Bronchial epithelial cell (primary cell): ENCODE measurements around a stretch of chr3.

- RRBS, 2 experiments = no CpG with 5 or more reads among the region's 3 CpGs
Measured at GRCh38 chr3:151832452-151832767, 18.5 kb downstream of the AADAC start.

GRCh38 chr3:151839054-151839253, 25.0 kb downstream of the AADAC start:
- RRBS, 2 experiments = no CpG with 5 or more reads among the region's 6 CpGs

DNA sequence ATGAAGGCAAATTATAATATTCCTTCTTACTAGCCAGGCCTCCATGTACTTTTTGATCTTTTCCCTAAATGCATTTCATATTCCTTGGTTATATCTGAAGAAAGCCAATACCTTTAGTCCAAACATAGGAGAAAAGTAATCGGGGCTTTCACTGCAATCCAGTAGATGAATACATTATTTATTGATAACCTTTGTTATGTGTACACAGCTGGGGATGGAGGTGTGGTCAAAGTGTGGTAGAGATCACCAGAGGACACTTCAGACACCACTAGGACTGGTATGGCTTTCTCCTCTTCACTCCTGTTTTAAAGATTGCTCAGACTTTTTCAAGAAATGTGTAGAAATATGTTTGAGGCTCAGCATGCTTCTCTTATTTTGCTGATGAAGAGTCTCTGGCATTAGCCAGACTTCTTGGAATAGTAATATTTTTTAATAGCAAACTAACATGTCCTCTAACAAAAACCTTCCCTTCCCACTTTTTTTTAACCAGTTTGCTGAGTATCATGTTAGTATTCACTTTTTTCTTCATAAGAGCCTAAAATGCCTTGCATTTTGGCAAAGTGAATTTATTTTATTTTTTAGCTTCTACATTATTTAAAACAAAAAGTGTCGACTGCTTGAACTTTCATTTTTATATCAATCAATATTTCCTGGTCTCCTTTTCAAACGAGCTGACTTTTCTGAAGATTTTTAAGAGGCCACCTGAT, 65.6 kb upstream of the MBNL1 start:
- RRBS, 2 experiments = no CpG with 5 or more reads among the region's 3 CpGs

DNA sequence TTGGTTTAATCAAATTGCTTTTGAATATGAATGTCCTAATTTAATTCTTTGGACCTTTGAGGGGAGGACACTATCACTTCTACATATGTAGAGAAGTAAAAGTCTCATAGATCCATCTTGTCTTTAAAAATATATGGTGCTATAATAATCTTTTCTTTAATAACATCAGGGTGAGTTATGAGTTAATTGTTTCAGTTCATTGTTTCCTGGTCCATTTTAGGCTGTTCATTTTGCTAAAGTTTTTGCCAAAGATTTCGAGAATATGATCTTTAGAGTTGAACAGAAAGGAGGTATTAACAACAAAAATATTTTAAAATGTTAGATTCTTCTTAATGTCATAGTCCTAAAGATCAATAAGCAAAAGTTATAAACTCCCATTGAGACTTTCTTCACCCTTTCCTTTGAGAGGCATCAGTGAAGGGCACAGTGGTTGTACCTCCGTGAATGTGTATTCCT, 32.6 kb downstream of the MBNL1 start:
- RRBS, 2 experiments = no CpG with 5 or more reads among the region's 2 CpGs

- RRBS, 2 experiments = no CpG with 5 or more reads among the region's 4 CpGs
Measured at GRCh38 chr3:152382332-152382712, 113.6 kb downstream of the MBNL1 start.

DNA sequence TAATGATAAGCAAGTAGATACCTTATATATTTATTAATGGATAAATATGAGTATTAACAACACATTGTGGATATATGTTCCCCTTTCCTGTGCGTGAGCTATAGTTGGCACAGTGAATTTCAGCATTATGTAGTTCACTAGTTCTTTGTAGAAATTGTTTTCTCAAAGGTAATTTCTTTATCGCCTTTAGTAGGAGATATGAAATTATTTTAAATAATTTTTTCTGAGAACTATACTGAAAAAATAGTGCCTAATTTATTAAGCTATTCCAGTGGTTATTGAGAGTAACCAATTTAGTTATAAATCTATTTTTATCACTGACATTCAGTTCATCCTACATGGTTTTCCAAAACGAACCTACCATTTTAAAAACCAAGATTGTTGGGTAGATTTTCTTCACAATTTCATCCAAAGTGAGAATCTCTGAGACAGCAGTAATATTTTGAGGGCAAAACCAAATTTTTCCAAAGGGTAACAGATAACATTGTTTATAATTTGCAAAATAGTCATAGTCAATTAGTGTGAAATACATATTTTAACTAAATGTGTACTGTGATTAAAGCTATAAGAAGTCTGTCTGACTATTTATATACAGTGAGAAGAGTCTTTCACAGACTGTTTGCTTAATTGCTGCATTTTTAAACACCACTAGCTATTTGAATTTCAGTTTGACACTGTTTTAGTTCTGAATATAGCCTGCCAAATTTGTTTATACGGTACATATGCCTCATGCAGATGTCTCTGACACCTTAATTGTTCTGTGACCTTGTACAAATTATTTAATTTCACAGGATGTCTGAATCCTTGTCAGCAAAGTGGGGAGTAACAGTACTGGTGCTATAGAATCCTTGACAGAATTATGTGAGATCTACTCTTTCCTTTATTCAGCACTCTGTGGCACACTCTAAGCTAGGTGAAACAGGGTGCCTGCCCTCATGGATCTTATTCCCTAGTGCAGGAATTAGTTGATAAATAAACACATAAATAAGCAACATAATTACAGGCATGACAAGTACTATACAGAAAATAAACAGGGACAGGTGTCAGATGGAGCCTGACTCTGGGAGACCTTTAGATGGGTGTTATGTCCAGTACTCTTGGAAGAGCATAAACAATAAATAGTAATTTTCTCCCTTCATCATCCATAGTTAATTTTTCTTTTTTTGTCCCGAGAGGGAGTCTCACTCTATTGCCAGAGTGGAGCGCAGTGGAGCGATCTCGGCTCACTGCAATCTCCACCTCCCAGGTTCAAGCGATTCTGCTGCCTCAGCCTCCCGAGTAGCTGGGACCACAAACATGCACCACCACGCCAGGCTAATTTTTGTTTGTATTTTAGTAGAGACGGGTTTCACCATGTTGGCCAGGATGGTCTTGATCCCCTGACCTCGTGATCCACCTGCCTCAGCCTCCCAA, 125.5 kb downstream of the MBNL1 start:
- RRBS, 2 experiments = no CpG with 5 or more reads among the region's 13 CpGs

GRCh38 chr3:152425618-152426300, 157.0 kb downstream of the MBNL1 start:
- RRBS, 2 experiments = no CpG with 5 or more reads among the region's 3 CpGs

GRCh38 chr3:152464679-152465426, 196.1 kb downstream of the MBNL1 start:
- RRBS, 2 experiments = no CpG with 5 or more reads among the region's 5 CpGs

GRCh38 chr3:152471889-152472542, 203.3 kb downstream of the MBNL1 start:
- RRBS, 2 experiments = no CpG with 5 or more reads among the region's 14 CpGs

DNA sequence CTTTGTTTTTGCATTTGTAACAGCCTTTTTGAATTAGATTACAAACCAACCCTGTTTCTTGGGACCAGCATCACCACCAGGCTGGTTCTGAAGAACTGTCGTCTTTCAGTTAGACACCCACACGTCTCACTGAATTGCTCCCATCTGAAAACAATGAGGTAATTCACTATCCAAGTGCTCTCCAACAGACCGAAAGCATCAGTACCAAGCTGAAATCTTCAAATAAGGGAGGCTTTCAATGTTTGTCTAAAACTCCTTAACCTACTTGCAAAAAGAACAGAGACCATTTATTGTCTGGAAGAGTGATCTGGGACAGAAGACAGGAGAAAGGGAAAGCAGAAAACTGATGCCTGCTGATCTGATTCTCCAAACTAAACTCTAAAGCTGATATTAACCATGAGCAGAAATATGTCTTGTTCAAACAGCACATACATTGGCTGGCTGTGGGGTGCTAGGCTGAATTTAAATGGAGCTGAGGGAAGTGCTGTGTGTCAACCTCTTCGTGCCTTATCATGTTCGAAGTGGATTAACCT, 213.8 kb upstream of the P2RY1 start:
- RRBS, 2 experiments = no CpG with 5 or more reads among the region's 5 CpGs

DNA sequence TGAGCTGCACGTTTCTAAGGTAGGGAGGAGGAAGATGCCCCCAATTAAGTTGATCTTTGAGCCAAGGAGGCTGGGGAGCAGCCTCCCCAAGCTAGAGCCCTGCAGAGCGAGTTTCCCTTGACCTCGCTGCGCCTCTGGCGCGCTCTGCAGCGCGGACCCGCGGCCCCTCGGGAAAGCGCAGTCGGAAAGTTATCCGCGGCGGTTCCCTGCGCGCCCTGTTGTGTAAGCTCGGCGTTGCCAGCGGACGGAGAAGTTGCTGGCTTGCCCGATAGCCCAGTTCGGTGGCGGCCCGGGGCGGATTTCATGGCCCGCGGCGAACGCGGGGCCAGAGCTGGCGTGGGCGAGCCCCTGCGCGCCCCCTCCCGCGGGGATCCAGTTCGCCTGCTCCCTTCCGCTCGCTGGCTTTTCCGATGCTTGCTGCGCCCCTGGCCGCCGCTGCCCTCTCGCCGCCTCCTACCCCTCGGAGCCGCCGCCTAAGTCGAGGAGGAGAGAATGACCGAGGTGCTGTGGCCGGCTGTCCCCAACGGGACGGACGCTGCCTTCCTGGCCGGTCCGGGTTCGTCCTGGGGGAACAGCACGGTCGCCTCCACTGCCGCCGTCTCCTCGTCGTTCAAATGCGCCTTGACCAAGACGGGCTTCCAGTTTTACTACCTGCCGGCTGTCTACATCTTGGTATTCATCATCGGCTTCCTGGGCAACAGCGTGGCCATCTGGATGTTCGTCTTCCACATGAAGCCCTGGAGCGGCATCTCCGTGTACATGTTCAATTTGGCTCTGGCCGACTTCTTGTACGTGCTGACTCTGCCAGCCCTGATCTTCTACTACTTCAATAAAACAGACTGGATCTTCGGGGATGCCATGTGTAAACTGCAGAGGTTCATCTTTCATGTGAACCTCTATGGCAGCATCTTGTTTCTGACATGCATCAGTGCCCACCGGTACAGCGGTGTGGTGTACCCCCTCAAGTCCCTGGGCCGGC, 649 bp downstream of the P2RY1 start:
- RRBS, 2 experiments = 2 to 3% methylated on average over 11 to 12 of the region's 79 CpGs

- RRBS, 2 experiments = no CpG with 5 or more reads among the region's 2 CpGs
Measured at GRCh38 chr3:153624725-153625001, 462.6 kb downstream of the RAP2B start.

GRCh38 chr3:155076530-155077037, 3.5 kb upstream of the MME start:
- RRBS, 2 experiments = no CpG with 5 or more reads among the region's 3 CpGs

GRCh38 chr3:155232397-155232936, 61.0 kb downstream of the STRIT1 start:
- RRBS, 2 experiments = no CpG with 5 or more reads among the region's 3 CpGs

DNA sequence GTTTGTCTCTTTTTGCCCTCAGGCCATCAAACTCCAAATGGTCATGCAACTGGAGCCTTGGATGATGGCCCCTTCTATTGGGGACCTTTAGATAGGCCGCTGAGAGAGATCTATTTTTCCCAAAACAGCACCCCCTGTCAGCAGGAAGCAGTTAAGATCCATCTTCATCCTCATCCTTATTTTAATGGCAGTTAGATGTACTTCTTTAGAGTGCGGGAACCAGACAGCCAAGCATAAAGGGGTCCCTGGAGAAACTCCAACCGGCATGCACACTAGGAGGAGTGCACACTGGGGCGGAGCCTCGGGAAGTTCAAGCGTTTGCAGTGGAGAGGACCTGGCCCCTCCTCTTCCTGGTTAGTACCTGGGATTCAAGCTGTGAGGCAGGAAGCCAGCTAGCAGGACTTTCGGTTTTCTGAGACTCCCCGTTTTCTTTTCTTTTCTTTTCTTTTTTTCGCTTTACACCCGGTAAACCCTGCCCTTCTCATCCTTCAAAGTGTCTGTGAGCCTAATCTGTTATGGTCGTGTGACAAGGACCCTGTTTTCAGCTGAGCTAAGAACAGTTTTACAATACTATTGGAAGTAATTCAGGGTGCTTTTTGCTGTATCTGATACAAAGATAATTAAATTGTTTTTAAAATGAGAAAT, 32.0 kb upstream of the STRIT1 start:
- RRBS, 2 experiments = no CpG with 5 or more reads among the region's 11 CpGs

DNA sequence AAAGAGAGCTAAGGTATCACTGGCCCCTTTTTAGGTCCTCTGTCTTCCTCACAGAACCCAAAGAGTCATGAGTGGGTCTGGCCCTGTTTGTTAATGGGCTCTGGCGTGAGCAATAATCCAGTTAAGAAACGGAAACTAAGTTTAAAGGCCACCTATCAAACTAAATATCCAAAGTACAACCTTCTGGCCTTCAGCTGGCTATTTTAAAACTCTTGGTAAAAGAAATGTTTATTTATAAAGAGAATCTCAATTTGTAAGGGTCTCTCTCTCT, 71.0 kb upstream of the STRIT1 start:
- RRBS, 2 experiments = no CpG with 5 or more reads among the region's 2 CpGs

DNA sequence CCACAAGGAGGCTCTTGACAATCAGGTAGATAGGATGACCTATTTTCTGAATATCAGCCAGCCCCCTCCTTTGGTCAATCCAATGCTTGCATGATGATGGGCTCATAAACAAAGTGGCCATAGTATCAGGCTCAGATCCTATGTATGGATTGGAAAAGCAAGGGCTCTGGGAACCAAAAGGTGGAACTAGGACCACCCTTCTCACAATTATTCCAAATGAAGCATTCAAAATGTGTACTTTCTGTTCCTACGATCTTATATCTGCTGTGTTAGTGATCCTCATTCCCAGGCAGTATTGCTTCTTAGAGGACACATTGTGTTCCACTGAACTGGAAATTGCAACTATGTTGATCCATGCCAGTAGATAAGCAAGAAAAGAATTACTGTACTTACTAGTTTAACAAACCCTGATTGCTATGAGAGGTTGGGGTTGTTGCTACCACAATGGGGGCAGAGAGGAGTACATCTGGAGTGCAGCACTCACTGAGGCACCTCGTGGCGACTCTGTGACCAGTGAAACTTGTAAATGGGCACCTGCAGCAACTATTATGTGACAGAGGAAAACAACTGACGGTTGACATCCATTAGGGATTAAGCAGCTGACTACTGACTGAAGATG, 168.4 kb upstream of the STRIT1 start:
- RRBS, 2 experiments = no CpG with 5 or more reads among the region's 4 CpGs

DNA sequence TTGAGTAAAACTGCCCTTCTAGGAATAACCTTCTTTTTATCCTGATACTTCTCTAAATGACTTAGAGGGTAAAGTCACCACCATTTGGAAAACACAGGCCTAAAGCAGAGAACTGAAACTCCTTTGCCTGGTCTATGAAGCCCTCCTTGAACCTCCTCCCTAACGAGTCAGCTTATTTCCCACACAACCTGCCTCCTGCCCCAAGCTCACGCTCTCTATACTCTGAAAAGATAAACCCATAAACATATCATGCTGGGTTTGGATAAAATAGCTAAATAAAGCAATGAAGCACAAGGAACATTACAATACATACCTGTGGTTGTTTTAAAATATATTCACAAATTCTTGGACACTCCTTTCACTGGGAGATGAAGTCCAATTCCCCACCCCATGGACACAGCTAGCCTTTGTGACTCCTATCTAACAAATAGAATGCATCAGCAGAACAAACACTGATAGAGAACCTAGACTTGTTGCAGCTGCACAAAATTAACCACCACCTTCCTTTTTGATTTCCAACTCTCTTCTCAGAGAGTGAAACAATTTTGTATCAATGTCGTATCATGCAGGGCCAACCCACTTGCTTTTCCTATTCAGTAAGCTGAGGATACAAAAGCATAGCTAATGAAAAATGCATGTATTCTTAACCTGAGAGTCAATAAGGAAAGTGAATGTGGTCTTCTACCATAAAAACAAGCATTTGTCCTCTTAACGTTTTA, 98.1 kb downstream of the PLCH1 start:
- RRBS, 2 experiments = no CpG with 5 or more reads among the region's 4 CpGs

- RRBS, 2 experiments = no CpG with 5 or more reads among the region's 3 CpGs
Measured at GRCh38 chr3:156685074-156685558, 10.7 kb downstream of the TIPARP start.

GRCh38 chr3:156826388-156827220, 451 bp downstream of the LEKR1 start:
- RRBS, 2 experiments = 1% methylated on average over 20 of the region's 42 CpGs